Measurements from ENCODE around the gene SLC35G2.

DNA sequence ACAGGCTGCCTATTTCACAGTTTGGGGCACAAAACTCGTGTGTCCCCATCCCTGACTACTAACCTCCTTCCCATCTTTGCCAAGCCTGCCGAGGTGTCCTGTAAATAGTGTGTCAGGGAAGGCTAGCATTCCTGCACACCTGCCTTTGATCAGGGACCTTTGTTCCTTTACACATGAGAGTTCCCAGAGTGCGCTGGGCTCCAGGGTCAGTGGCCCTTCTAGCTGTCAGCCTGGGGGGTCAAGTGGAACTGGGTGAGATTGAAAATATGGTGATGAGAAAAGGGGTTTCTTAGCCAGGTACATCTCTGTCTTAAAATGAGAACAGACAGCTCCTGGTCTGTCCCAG is 12.9 kb upstream of the TF start:
- PRO-cap, result no peak
- RAMPAGE, long total RNA, 3 experiments, result no peak in any of the 3 experiments

DNA sequence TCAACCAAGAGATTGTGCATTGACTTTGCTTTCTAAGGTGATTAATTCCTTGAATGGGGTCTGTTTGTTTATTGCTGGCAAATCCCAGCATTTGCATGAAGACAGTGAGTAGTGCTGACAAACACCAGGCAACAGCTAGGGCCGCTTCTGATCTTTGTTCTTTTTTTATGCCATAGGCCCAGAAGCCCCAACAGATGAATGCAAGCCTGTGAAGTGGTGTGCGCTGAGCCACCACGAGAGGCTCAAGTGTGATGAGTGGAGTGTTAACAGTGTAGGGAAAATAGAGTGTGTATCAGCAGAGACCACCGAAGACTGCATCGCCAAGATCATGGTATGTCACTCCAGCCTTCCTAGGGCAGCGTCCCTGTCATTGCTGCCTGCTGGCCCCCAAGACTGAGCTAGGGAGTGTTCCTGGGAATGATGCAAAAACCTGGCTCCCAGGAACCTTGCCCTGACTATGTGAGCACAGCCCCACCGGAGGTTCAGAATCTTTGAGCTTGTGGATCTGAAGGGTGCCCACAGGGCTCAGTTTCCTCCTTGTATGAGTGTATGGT is 12.9 kb downstream of the TF start:
- PRO-cap, result no peak
- RAMPAGE, long total RNA, 3 experiments, result no peak in any of the 3 experiments

GRCh38 chr3:133763772-133764546 is 17.8 kb downstream of the TF start:
- PRO-cap, result no peak
- RAMPAGE, long total RNA, 3 experiments, result no peak in any of the 3 experiments

- PRO-cap, result no peak
- RAMPAGE, long total RNA, 3 experiments, result no peak in any of the 3 experiments
These were observed 49.2 kb upstream of the RAB6B start for GRCh38 chr3:133944644-133945547.

GRCh38 chr3:133998665-133999313 is 30.9 kb downstream of the SLCO2A1 start:
- PRO-cap, result no peak
- RAMPAGE, long total RNA, 3 experiments, result no peak in any of the 3 experiments

- PRO-cap, result no peak
- RAMPAGE, long total RNA, 3 experiments, result no peak in any of the 3 experiments
These were observed 1.1 kb downstream of the SLCO2A1 start for GRCh38 chr3:134028382-134029197.

DNA sequence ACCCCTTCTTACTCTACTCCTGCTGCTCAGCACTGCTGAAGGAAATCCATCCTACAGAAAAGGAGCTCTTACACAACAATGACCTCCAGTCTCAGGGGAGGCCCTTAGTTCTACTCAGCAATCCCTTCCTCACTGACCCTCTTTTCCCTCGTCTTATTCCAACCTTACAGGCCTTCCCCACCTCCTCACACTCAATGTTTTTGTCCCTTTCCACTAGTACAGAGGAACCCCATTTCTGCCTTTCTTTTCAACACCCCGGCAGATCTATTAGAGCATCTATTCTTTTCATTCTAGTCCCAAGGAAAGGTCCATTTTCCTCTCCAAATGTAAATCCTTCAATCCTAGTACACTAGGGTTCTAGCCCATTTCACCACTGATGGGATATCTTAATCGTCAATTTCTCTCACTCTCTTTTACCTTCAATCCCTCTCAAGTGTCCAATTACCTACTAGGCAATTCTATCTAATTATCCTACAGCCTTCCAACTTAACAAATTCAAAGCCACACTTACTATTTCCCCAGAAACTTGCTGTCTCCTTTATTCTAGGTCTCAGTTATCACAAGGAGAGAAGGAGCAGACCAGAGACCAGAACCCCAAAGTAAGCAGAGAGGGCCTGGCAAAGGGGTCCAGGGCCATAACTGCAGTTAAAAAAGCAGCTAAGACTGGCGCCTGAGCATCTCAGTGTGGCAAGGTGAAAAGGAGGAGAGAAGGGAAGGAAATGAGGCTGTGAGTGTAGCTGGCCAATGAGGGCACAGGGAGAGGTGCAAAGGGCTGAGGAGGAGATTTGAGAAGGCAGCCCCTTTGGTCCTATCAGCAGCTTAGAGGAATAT is 35.9 kb downstream of the RYK start:
- PRO-cap, result no peak
- RAMPAGE, long total RNA, 3 experiments, result no peak in any of the 3 experiments

- PRO-cap, result no peak
- RAMPAGE, long total RNA, 3 experiments, result no peak in any of the 3 experiments
These were observed 42.8 kb downstream of the AMOTL2 start for GRCh38 chr3:134331014-134332183.

DNA sequence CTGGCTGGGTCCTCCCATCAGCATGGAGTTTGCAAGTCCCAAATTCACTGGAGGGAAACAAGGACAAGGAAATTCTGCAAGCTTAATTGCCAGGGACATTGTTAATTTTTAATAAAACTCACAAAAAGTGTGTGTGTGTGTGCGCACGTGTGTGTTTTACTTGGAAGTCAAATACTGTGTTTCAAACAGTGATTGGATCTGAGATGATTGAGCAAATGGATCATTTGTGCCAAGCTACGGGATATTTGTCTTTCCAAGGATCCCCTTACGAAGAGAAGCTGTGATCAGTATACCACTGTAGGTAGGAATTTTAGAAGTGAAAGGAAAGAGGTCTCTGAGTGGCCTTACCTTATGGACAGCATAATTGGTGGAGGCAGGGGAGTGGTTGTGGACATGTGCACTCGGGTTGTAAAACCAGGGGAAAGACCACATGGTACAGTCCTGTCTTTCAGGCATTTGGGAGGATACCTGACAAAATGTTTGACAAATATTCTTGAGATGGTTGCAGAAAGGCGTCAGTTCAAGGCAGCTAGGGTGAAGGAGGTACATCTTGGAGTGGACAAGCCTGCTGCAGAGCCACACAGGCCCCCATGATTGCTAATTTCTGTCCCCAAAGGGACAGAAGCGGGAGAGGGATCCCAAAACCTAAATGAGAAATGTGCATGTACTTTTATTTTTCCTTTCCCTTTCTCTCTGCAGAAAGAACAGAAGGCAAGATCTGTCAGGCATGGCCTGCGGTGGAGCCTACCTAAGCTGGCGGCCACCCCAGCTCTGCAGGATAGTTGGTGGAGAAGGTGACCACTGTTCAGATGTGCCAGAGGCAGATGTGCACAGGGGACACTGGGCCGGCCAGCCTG is 1.8 kb upstream of the AMOTL2 start:
- PRO-cap, result no peak
- RAMPAGE, long total RNA, 3 experiments, result no peak in any of the 3 experiments

DNA sequence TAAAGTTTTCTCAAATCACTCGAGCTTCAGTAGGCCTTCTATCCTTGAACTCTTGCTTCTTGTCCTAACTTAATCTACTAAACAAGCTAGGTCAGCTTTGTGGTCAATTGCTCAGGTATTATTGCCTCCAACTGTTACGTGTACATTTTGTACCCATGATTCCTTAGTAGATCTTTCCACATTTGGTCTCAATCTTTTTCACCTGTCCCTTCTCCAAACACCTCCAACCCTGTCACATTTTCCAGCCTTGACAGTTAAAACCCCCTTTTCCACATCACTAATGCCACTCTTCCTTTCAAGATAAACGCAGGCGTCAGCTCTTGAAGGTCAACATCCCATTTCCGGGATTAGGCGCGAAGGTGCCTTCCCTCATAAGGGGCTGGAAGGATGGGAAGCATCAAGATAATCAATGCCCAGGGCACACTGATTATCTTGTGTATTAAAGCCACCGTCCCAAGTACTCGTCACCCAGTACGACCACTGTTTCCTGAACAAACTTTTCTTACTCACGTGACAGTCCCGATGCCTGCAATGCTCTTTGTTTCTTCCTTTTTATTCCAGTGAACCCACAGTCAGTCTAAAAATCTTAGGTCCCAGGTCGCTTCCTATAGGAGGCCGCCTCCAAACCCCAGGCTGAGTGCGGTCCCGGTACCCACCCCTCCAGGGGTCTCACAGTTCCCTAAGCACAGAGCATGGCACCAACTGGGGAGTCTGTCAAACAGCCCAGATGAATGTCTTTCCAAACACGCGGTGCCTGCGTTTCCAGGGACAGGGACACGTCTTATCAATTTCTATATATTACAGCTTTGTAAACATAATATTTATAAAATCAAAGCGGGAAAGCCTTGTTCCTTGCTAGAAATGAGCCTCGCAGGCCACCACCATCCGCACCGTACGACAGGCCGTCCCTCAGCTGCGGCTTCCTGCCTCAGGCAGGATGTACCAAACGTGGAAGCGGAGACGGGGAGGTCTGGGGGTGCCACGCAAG is 681 bp downstream of the ANAPC13 start:
- PRO-cap, result bidirectional peak, plus-strand start at position 949 of the sequence, minus-strand start at position 915 of the sequence
- RAMPAGE, long total RNA, 3 experiments, result start-site peak on the plus strand in 1 of 3 experiments, centred at position 953 of the sequence, 26 reads per replicate; start-site peak on the minus strand in 3 of 3 experiments, centred at positions 661 to 904 of the sequence, 19 to 47 reads per replicate

GRCh38 chr3:134597440-134598163 is 53.2 kb downstream of the KY start:
- PRO-cap, result no peak
- RAMPAGE, long total RNA, 3 experiments, result no peak in any of the 3 experiments

GRCh38 chr3:134663899-134664547 is 13.2 kb upstream of the KY start:
- PRO-cap, result no peak
- RAMPAGE, long total RNA, 3 experiments, result no peak in any of the 3 experiments

GRCh38 chr3:134874723-134875279 is 79.7 kb downstream of the EPHB1 start:
- PRO-cap, result no peak
- RAMPAGE, long total RNA, 3 experiments, result no peak in any of the 3 experiments

GRCh38 chr3:134916668-134916943 is 121.5 kb downstream of the EPHB1 start:
- PRO-cap, result no peak
- RAMPAGE, long total RNA, 3 experiments, result no peak in any of the 3 experiments

- PRO-cap, result no peak
- RAMPAGE, long total RNA, 3 experiments, result no peak in any of the 3 experiments
These were observed 464.6 kb downstream of the EPHB1 start for GRCh38 chr3:135259442-135260196.

DNA sequence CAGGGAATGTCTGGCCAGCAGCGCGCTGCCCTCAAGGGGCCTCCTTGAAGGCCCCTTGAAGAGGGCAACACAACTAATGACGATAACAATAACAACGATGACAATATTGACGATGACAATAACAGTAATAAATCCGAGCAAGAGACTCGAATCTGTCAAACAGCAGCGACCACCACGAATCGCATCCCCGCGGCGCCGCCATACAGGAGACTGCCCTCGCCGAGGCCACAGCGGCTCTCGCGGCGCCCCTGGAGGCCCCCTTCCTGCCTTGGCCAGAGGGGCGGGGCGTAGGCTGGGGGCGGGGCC is 277 bp upstream of the PPP2R3A start:
- PRO-cap, result bidirectional peak, plus-strand start outside the sequence, minus-strand start at position 232 of the sequence
- RAMPAGE, long total RNA, 3 experiments, result no peak in any of the 3 experiments

DNA sequence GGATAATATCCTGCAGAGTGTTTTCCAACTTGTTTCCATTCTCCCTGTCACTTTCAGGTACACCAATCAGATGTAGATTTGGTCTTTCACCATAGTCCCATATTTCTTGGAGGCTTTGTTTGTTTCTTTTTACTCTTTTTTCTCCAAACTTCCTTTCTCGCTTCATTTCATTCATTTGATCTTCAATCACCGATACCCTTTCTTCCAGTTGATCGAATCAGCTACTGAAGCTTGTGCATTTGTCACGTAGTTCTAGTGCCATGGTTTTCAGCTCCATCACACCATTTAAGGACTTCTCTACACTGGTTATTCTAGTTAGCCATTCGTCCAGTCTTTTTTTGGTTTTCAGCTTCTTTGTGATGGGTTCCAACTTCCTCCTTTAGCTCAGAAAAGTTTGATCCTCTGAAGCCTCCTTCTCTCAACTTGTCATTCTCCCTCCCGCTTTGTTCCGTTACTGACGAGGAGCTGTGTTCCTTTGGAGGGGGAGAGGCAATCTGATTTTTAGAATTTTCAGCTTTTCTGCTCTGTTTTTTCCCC is 224.9 kb downstream of the STAG1 start:
- PRO-cap, result no peak
- RAMPAGE, long total RNA, 3 experiments, result no peak in any of the 3 experiments

DNA sequence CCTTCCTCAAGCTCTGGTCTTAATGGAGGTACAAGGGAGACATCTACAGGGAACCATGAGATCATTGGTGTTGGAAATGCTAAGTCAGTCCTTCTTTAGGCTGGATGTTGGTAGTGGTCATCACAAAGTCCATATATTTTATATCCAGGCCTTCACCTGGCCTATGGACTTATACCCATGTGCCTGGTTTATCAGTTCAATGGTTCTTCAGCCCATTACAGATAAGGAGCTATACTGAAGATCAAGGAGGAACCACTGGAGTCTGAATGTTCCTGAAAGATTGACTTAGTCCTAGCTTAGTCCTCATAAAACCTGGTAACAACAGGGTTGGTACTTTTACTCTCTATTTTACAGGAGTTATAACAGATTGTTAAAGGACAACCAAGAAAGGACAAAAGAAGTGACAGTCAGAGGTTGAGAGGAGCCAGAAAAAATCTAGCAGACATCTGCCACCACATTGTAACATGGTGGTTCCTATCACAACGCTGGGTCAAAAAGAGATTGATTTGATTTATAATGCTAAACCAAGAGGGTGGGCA is 134.8 kb downstream of the STAG1 start:
- PRO-cap, result no peak
- RAMPAGE, long total RNA, 3 experiments, result no peak in any of the 3 experiments

DNA sequence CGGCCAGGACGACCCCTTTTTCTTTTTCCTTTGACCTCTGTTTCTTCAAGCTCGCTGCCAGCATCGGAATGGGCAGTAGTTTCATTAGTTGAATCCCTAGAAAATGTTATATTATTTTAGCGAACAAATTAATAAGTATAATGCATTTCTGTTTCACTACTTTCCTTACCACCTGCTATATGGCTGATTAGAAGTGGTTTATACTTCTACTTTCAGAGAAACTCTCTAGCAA is 129.1 kb downstream of the STAG1 start:
- PRO-cap, result no peak
- RAMPAGE, long total RNA, 3 experiments, result start-site peak on the minus strand in 1 of 3 experiments, centred at position 87 of the sequence, 36 reads per replicate

DNA sequence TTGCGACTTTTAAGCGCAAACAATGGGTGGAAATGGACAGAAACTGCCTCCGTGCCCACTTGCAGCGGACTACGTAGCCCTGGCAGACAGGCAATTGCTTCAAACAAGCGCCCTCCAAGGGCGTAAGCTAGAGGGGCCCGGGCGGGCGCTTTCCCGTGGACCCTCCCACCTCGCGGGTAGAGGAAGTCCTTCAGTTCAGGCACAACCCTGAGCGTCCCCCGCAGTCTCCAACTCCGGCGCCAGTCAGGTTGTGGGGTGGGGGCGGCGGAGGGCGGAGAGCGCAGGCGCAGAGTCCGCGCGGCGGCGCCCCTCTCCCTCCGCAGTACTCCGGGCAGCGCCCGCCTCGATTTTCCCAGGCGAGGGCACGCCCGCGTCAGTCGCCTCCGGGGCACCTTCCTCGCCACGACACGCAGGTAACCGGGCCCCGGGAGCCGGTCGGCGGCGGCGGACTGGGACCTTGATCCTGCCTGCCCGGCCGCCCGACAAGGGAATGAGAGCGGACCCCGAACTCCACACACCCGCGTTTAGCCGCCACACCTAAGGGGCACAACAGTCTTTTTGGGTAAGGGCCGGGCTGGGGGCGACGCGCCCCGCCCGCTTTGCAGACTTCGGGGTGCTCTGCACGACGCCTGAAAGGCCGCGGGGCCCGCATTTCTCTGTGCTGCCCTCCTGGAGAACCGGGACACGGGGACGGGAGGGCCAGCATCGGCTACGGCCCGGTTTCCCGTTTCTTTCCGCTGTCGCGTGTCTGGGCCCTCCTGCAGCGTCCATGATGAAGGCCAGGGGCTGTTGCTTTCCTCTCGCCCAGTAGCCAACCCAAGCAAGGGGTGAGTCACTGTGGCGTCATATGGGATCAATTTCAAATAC is at the start of gene SLC35G2:
Gene SLC35G2, plus strand, starts transcription at position 325 of the 867 bp plus-strand sequence.
- PRO-cap, result bidirectional peak, plus-strand start at position 348 of the sequence, minus-strand start at position 245 of the sequence; bidirectional peak, plus-strand start outside the sequence, minus-strand start at position 771 of the sequence
- RAMPAGE, long total RNA, 3 experiments, result start-site peak on the plus strand in 2 of 3 experiments, centred at positions 322 to 323 of the sequence, 26 to 28 reads per replicate